ENCODE results near the gene DCC.

GRCh38 chr18:48727502-48728197 is 188.8 kb downstream of the CTIF start:
- RRBS: no CpG with 5 or more reads among the region's 3 CpGs

DNA sequence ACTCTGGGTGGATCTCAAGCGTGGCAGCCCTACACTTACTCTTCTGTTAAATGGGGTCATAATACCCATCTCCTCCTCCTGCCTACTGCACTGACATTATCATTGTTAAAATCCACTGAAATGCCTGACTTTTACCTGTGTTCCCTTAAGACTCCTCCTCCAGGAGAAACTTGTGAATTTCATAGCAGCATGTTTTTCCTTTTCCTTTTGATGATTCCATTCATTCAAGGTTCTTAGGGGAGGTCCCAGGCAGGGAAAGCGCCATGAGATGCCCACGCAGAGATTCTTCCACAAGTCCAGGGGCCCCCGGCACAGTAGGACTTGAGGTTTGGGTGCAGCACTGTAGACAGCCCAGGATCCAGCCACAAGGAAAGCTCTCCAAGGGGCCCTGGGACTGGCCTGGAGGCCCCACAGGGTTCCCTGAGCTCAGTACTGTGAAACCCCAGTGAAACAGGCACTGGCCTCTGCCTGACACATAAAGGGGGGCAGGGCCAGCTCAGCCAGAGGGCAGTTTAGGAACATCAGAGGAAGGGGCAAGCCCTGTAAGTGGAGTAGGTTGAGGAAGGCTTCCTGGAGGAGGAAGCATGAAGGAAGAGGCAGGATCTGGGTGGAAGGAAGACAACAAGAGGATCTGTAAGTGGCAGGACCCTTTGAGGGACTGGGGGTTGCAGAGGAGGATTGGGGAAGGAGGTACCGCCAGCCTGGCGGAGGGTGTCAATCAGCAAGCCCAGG is 175.4 kb downstream of the SMAD7 start:
- RRBS: no CpG with 5 or more reads among the region's 6 CpGs

DNA sequence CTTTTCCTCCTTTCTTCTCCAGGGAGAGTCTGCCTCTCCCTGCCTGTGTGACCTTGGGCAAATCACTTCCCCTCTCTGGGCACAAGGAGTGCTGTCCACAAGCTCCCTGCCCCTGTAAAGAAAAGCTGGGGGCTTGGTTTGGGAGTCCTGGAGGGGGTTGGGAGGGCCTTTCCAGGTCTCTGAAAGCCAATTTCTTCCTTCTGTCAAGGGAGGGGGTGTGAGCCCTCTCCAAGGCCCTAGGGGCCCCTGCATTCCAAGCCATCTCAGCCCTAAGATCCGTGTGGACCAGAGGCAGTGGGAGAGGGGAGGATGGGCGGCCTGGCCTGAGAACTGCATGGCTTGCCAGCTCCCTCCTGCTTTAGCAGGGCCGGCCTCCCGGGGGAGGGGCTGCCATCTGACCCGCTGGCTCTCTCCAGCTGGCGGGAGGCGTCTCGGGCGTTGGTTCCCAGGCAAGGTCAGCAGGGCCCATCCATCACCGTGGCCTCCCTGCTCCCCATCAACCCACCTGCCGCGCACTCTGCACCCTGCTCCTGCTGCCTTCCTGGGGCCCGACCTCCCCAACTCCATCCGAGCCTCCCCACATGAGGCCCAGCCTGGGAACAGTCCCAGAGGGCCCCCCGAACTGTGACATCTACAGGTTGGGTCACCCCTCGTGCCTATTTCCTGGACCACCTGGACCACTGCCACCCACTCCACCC is 61.4 kb downstream of the SMAD7 start:
- RRBS: no CpG with 5 or more reads among the region's 16 CpGs

- RRBS: 89% methylated on average over 1 of the region's 31 CpGs
Measured at GRCh38 chr18:48920838-48921596, 29.7 kb downstream of the SMAD7 start.

DNA sequence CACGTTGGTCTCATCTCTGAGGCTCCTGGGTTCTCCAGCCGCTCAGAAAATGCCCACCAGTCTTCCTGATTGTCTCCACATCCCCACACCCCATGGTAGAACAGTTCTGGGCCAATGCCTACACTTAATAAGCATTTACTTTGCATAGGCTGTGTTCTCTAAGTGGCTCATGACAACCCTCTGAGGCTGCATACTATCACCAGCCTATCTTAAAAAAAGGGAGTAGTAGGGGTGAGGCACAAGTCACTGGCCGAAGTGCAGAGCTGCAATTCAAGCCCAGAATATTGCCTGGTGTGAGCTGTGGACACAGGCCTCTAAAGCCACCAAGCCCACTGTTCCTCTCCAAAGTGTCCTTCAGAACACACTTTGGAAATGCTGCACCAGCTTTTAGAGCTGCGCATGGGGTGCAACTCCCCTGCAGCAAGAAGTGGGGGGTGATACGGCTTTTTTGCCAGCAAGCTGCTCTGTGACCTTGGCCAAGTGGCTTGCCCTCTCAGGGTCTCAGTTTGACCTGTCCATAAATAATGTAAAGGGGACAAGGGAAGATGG is 23.0 kb downstream of the SMAD7 start:
- RRBS: no CpG with 5 or more reads among the region's 5 CpGs

- RRBS: no CpG with 5 or more reads among the region's 9 CpGs
Measured at GRCh38 chr18:48945391-48945869, 5.3 kb downstream of the SMAD7 start.

- RRBS: no CpG with 5 or more reads among the region's 3 CpGs
Measured at GRCh38 chr18:48947524-48947976, 3.2 kb downstream of the SMAD7 start.

- RRBS: 13% methylated on average over 3 of the region's 15 CpGs
Measured at GRCh38 chr18:48955093-48956293, 4.7 kb upstream of the SMAD7 start.

- RRBS: no CpG with 5 or more reads among the region's 29 CpGs
Measured at GRCh38 chr18:48997586-48999066, 47.4 kb upstream of the SMAD7 start.

GRCh38 chr18:49562474-49562973 is 667 bp downstream of the LIPG start:
- RRBS: no CpG with 5 or more reads among the region's 11 CpGs

DNA sequence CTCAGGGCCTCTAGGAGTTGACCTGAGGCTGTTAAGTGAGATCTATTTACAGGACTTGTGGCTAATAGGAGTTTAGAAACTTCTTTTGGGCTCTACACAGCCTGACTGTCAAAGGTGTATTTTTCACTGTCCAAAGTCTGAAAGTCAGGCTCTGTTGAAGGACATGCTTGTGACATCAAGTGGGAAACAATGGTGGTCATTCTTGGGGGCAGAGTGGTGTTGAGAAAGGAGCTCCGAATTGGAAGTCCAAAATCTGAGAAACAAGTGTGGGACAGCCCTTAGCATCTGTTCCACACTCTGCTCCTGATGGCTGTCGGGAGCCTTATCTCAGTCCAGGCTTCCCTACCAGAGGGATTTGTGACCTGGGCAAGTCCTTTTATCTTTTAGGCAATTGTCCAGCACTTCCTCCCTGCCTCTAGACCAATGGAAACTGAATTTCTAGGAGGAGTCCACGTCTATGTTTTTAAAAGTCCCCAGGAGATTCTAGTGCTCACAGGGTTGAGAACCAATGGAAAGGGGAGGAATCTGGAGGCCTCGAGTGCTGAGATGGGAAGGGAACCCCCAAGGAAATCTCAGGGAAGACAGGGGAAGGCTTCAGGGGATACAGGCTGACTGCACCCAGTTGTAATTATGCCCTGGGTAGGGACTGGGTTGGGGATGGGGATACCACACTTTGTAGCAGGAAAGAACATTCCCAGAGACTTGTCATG is 76.5 kb downstream of the LIPG start:
- RRBS: no CpG with 5 or more reads among the region's 4 CpGs

DNA sequence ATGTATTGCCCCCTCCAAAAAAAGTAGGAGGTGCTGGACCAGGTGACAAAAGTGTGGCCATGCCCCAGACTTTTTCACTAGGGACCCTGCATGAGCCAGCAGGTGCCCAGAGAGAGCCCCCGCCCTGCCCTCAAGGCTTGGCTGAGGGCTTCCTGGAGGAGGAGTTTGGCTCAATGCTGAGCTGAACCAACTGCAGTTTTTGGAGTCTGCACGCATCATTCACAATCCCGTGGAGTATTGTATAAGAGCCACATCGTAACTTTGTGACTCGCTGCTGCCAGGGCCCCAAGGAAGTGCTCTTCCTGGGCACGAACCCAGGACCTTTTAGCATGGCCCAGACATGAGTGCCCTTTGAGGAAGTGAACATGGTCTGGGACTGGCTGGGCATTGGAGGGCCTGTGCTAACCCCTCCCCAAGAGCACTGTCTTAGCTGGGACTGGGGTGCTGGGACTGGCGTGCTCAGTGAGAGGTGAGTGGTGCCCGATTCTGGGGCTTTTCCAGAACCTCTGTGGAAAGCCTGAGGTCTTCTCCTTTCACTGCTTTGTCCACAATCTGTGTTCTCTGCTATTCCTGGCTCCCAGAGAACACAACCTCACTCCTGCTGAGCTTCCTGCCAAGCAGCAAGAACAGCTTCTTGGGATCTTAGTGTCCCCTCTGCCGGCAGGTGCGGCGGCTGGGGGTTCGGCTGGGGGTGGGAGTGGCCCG is 88.6 kb downstream of the LIPG start:
- RRBS: 19% methylated on average over 5 of the region's 13 CpGs

DNA sequence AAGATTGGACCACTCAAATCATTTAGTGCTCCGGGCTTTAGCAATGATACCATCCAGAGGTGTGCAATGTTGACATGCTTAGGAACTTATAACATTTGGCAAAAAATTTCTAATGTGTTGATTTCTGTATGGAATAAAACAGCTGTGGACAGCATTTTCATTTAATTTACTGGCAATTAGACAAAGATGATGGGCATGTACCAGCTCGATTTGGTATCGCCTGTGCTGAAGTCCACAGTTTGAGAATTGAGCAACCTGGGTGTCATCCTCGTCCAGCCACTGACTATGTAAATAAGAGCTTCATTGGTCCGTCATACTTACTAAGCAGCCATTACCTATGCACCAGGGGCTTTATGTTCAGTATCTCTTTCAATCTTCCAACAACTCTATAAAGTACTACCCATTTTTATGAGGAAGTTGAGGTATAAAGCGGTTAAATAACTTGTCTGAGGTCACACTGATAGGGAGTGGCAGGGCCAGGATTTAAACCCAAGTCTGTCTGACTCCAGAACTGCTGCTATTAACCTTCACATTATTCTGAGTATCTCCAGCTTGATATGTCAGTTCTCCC is 24.6 kb upstream of the ACAA2 start:
- RRBS: 100% methylated on average over 1 of the region's 6 CpGs

DNA sequence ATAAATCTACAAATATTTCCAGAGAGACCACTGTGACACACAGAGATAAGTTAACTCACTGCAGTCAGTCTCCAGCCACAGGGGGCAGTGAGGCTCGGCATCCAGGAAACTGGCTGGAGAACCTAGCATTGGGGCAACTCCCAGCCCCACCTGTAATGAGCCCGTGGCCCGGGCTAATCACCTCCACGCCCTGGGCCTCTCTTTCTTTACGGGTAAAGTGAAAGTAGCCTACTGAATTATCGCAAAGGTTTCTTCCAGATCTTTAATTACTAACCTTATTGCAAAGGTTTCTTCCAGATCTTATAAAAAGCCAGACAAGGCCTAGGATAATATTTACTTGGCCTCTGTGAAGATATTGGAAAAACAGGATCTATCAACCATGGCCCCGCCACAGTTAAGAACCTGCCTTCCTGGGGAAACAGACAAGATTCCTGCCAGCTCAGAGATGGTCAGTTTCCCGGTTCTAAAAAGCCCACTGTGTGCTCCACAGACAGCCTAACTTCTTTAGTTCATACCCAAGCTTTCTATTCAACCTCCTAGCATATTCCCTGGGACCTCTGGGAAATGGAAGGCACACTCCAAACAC is 45.8 kb upstream of the ACAA2 start:
- RRBS: no CpG with 5 or more reads among the region's 8 CpGs

- RRBS: no CpG with 5 or more reads among the region's 5 CpGs
Measured at GRCh38 chr18:50099776-50100600, 95.0 kb downstream of the MYO5B start.

- RRBS: 4% methylated on average over 2 of the region's 39 CpGs
Measured at GRCh38 chr18:50194048-50194505, 870 bp downstream of the MYO5B start.

DNA sequence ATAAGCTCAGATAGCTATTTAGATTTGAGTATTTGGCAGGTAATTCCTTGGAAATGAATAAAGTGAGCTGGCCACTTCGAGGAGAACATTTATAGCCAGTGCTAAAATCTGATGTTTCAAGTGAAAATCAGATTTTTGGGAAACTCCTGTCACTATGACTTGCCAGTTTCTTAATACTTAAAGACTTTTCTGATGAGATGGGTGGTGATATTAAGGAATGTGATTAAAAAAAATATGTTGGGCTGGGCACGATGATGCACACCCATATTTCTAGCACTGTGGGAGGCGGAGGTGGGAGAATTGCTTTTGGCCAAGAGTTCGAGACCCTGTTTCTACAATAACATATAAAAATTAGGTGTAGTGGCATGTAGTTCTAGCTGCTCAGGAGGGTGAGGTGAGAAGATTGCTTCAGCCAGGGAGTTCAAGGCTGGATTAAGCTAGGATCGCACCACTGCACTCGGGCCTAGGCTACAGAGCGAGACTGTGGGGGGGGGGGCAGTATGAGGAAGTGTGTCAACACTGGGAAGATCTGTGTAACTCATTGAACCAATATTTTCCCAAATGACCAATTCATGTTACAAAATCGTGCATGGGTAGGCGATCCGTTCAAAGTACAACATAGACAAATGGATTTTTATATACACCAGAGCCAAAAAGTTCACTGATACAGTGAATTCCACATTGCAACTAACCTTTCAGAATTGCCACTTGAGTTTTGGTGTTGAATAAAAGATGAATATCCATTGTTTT is 7.9 kb downstream of the SMAD4 start:
- RRBS: no CpG with 5 or more reads among the region's 10 CpGs

- RRBS: no CpG with 5 or more reads among the region's 27 CpGs
Measured at GRCh38 chr18:52339865-52340364, at the start of gene DCC. TSS of gene DCC (plus strand) at chr18:52340197.

DNA sequence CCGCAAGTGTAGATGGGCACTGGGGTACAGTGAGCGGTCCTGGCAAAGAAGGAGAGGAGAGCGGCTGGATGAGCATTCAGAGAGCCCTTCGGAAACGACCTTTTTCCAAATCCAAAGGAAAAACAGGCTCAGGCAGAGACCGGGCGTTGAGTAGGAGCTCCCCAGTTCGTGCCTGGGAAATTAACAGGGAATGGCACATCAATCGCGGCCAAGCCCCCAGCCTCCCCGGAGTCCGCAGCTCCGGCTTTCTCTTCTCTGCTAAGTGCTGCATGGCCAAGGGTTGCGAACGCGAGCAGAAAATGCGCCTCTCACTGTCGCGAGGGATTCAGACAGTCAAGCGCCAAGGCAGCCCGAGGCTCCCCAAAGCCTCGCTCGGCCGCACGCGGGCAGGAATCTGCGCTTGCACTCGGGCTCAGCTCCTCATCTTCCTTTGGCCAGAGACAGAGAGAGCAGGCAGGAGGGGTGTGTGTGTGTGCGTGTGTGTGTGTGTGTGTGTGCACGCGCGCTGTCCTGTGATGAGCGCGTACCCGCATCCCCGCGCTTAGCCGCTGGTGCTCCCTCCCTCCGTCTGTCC is 1.9 kb downstream of the DCC start:
- RRBS: 8% methylated on average over 6 of the region's 39 CpGs

DNA sequence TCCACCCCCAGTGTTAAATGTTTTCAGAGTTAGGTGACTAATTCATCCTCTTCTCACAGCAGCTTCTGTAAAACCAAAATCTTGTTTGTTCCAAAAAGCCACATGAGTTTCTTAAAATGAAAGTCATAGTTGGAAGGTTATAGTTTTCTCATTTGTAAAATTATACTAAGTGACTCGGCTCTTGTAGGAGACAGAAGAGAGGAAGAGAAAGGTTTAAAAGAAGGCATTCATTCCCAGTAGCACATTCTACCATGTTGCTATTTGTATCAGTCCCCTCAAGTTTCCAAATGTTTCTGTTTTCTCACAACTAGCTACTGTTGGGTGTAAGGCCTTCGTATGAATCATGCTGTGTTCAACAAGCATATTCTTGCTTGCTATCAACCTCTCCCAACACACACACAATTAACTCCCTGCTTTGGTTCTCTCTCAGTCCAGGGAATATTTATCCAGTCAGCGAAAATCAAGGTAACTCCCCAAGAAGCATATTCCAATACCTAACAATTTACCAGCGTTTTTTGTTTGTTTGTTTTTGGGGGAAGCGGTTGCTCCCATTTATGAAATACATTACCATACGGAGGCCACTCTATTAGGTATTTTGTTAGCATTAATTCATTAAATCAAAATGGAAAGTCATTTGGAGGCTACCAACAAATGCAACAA is 75.1 kb downstream of the MBD2 start:
- RRBS: no CpG with 5 or more reads among the region's 6 CpGs

All from zone of skin (tissue), 1 donor.